Left lobe of liver (tissue), 1 donor: ENCODE measurements around a stretch of chr12.

DNA sequence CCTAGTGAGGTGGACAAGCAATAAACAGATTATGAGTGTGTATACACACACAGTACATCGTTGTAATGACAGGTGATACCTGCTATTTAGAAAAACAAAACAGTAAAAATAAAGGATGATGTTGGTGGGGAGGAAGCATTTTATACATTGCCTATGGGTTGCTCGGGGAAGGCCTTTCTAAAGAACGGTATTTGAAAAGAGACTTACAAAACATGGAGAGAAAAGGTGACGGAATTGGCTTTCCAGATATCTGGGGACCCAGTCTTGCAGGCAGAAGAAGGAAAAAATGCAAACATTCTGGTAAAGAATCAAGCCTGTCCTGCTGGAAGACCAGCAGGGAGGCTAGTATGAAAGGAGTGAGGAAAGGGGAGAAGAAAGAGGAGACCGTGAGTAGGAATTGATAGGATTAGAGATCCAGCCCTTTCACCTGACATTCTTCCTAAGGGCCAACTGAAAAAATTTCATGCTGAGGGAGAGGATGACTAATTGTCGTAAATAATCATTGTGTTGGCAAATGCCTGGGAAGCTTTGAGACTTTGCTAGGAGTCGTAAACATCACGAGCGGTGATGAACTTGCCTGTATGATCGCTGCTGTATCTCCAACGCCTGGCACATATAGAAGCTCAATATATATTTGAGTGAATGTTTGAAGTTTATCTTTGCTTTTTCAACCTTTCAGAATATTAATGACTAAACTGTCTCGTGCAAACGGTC lies 12.2 kb downstream of the BHLHE41 start:
- PRO-cap = no peak

DNA sequence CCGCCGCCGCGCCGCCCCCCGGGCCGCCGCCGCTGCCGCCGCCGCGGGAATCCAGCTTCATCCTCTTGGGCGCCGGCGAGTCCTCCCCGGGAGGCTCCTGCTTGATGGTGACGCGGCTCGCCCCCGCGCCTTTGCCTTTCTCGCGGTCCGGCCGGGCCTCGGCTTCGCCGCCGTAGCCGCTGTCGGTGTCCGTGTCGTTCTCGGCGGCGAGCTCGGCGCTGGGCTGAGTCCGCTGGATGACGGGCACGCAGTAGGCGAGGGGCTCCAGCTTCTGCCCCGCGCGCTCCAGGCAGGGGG lies 2.3 kb downstream of the BHLHE41 start:
- PRO-cap = no peak

DNA sequence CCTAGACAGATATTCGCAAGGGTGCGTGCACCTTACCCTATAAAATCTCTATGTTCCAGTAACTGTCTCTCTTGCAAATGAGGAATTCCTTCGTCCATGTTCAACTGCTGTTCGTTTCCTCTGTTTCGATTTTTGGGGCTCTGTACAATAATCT lies 278 bp downstream of the BHLHE41 start:
- PRO-cap = no peak

DNA sequence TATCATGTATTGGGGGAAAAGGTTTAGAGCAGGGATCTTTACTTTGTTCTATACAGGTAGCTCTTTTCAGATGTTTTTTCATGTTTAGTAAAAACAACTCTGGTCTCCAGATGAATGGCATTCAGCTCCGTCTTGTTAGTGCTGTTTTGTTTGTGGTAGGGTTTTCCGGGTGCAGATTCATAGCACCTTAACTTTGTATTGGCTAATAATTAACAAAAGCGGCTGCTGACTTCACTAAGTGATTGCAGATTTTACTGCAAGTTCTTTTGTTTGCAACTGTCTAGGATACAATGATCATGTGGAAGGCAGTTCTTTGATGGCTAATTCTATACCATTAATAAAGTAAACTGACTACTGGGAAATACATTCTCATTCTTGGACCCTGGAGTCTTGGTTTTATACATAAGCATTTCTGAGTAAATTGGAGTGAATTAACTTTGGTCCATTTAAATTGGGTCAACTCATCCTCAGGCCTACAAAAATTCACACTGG lies 32.2 kb upstream of the BHLHE41 start:
- PRO-cap = no peak

GRCh38 chr12:26158333-26158865 lies 33.6 kb upstream of the BHLHE41 start:
- PRO-cap = no peak

DNA sequence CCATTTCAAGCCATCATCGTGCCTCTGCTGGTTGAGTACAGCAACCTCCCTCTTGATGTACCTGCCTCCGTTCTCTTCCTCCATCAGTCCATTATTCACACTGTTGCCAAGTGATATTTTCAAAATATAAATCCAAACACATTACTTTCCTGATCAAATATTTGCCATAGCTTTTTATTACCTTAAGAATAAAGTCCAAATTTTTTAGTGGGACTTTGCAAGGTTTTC lies 18.7 kb upstream of the SSPN start:
- PRO-cap = no peak

DNA sequence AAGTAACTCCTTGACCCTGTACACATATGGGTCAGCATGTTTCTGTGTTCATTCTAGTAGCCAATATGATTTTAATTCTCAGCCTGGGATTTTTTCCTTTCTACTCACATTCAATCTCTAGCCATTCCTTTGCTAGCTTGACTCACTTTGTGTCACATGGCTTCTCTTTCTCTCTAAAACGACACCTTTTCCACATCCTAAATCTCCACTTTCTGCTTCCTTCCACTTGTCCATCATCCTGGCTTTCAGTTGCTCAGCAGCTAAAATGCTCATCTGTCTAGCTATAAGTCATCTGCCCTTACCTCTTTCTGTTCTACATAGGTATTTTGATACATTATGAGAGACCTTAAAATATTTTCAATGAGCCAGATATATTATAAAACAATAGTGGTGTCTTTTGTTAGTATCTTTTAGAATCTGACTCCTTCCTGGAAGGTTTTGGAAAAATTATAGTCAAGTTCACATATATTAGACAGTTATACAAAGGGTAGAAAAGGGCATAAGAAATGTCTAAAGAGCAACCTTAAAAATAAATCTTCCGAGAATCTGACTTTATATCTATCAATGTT lies 278.3 kb downstream of the SSPN start:
- PRO-cap = no peak

DNA sequence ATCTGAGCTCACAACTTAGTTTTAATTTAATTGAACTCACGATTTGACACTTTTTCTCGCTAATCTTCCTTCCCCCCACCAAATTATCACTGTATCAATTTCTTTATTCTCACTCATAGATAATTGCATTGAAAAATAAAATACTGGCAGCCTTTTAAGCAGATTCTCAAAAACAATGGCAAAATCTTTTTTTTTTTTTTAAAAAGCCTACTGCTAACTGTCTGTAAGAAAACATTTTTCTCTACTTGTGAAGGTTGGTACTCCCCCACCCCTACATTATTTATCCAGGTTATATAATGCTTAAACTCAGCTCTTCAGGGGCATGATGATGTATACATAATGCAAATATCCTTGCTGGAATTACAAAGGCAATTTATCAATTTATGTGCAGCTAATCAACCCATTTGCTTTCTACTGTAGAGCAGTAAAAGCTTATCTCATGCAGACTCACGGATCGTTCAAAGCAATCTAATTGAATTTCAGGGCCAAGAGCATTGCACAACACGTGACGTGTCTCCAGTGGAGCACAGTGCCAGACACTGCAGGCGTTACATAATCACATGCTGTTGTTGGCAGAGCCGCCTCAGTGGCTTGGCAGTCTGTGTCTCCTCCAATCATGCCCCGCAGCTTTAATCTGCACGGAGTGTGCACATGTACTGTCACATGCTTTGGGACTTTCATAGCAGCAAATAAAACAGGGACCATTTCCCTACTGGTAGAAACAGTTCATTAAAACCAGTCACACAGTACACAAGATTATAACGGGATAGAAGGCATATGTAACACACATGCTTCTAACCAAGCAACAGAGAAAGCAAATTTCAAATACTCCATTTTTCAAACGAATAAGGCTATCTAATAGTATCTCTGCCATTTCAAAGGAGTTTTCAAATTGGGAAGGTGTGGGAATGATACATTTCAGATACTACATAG lies 309.4 kb downstream of the ITPR2 start:
- PRO-cap = bidirectional peak, plus-strand start at position 718 of the sequence, minus-strand start at position 603 of the sequence

DNA sequence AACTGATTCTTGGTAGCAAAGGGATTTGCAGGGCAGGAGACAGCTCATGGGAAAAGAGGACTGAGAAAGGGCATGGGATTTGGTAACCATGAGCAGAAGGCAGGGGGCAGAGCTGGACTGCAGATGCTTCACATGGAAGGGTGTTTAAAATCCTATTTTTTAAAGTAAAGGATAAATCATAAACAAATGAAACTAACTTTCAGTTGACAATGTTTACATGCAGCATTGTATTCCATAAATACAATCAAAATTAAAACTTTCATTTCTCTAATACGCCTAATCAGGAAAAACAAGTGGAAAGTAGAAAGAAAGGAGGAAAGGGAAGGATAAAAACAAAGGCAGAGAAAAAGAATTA lies 203.0 kb downstream of the ITPR2 start:
- PRO-cap = no peak

DNA sequence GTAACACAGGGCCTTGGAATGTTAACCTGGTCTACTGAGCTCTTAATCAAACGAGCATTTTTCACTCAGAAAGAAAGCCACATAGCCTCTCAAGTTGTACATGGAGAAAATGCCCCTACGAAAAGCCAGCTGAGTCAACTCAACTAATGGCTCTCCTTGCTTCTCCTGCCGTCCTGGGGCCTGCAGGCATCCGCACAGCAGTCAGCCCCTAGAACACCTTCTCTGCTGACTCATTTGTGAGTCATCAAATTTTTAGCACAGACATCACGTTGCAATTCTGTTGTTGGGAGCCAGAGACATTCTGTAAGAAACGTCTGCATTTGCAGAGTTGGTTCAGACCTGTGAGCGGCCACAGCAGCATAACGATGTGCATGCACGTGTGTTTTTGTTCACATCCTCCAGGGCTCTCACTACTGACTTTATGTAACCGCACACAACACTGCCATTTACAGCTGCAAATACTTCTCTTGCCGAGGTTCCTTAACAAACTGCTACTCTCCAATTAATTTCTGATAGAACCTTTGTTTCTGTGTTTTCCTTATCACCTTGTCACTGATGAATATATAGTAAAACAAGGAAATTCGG lies 141.4 kb downstream of the ITPR2 start:
- PRO-cap = no peak

DNA sequence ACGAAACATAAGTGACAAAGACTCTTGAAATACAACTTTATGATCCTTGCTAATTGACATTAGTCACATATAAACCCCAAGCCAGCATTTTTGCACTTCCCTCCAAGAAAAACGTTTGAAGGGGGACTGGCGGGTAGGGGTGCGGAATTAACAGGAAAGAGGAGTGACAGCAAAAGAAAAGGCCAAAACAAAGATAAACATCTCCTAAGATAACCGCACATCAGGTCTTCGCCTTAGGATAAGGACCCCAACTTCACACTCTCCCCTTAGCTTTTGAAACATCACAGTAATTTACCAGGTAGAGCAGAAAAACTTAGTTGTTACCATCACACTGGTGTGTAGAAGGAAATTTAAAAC lies 664 bp downstream of the INTS13 start:
- PRO-cap = no peak

- PRO-cap = no peak
These were observed 550 bp downstream of the FGFR1OP2 start for GRCh38 chr12:26938826-26939214.

DNA sequence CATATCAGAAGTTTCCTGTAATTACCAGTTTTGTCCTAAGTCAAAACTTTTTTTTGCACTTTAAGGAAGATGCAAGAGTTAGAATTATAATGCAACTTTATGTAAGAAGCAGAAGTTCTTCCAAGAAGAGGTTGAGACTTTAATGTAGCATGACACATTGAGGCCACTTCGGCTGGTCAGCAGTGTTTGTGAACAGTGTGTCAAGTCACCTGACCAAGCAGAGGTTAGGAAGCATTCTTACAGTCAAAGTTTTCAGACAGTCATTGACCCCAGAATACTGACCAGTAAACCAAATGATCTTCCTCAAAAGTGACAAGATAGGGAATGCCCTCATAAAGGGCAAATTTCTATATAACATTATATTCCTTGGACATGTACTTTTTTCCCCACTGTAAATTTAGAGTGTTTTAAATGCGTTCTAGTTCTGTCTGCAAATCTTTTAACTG lies 15.2 kb downstream of the FGFR1OP2 start:
- PRO-cap = no peak

GRCh38 chr12:26967403-26967838 lies 29.2 kb downstream of the FGFR1OP2 start:
- PRO-cap = no peak

DNA sequence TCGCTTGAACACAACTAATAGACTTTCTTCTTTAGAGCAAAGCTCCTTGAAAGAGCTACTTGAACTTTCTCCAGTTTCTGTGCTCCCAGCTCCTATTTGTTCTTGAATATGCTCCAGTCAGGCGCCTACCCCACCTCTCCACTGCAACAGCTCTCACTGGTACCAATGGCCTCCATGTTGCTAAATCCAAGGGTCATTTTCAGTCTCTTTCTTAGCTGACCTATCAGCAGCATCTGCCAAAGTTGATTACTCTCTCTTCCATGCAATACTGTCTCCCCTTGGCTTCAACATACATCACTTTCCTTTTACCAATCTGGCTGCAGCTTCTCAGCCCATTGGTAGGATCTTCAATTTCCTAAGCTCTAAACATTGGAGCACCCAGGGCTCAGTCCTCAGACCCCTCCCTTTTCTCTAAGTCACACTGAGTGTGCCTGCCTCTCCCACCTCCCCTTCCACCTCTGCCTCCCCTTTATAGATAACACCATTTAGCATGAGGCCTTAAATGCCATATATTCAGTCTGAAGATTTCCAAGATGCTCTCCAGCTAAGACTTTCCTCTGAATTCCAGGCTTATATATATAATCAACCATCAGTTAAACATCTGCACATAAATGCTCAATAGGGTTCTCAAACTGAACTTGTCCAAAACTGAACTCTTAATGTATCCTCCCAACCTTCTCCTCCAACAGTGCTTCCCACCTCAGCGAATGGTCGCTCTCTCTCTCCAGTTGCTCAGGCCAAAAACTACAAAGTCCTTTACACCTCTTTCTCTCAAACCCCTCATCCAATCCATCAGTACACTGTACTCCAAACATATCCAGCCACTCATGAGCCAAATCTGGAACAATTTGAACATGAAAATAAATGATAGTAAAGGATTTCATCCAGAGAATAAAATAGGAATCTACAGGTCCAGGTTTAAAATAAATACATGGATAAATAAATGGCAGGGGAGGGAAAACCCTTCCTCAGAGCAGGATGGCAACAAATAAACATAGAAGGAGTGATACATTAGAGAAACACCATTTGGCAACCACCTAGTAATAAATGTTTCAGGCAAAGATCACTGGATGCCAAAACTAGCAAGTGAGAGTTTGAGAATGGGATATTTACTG lies 27.2 kb downstream of the TM7SF3 start:
- PRO-cap = no peak

- PRO-cap = no peak
These were observed 1.3 kb downstream of the TM7SF3 start for GRCh38 chr12:27012864-27013335.

DNA sequence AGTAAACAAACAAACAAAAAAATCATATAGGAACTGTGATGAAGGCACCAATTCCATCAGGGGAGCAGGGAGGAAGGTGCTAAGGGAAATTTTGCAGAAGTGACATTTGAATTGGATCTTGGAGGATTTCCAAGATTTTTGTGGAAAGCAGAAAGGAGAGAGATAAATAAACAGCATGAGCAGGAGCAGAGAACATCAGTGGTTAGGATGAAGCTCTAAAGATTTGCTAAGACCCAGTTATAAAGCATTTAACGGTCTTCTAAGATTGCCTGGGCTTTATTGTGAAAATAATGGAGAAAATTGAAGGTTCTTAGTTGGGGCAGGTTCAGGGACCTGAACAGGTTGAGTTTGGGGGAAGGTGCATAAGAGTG lies 65.0 kb upstream of the STK38L start:
- PRO-cap = no peak

DNA sequence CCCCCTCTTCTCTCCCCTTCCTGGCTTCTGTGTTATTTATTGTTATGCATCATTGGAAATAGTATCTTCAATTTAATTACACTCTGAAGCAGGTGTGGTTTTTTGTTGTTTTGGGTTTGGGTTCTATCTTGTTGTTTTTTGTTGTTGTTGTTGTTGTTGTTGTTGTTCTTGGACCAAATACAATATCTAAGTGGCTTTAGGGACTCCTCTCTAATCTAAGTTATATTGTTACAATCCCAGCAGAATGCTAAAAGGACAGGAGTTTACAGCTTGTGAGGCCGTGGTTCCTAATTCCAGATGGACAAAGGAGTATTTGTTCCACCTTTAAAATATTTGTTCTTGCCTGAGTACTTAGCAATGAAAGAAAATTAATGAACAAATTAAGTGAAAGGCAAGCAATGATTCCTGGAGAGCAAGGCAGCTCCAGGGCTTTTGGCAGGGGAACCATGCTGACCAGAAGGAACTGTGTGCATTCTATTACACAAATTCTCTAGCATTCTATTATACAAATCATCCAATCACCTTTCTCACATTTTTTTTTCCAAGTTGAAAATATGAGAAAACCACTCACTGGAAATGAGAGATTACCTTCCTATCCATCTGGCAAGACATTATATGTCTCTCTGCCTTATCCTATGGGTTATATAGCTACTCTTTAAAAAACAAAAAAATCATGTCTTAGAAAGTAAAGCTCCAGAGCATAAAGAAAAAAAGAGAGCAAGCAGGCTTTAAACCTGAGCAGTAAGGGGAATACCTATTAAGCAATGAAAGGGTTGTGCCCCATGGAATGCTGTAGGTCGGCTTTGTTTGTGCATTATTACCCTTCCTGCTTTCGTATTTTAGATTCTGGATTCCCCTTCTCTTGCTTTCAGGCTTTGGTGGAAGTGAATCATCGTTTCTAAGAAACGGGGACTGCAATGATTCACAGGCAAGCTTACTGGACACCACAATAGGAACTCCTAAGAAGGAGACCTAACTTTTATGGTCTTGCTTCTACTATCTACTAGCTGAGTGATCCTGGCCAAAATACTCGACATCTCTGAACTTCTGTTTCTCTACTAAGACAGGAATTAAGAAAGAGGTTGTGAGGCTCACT lies 1.7 kb upstream of the BMAL2 start:
- PRO-cap = no peak

DNA sequence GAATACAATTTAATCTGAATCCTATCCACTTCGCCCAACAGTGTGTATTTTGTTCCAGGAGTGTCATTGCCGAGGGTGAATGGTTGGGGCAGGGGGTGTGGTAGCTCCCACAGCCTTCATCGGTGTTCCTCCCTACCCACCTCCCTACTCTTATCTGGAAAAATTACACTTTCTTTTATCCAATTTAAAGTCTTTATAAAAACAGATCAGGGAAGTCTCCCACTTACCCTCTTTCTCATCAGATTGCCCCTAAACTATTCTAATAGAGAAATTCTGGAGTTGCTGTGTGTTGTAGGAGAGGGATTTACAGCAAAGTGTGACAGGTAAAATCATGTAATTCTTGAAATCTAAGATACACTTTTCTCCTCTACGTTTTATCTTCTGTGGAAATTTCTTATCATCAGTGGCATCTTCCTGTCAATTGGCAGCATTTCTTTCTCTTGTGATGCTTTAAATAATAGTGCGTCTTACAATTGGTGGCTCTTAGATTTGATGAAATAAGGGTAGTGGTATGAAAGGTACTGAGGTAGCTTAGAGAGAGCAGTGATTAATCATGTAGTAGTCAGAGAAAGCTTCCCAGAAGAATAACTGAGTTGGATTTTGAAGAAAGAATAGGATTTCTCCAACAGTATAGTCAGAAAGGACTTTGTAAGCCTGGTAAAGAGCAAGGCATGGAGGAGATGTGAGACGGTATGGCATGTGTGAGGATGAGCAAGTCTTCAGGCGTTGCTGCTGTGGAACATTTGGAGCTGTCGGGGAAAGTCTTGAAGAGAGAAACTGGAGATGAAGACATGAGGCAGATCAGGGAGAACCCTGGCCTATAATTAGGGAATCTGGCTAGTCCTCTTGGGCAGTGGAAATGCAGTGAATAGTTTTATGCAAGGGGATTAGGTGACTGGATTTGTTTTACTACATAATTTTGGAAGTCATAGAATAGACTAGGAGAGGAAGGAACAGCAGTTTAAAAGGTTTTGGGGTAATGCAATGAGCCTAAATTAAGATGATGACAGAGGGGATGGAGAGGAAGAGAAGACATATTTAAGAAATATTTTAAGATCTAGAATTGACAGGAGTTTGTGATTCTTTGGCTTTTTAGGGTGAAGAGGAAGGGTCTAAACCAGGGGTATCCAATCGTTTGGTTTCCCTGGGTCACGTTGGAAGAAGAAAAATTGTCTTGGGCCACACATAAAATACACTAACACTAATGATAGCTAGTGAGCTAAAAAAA lies 45.6 kb downstream of the BMAL2 start:
- PRO-cap = no peak

GRCh38 chr12:27511503-27512041 lies 12.4 kb upstream of the PPFIBP1 start:
- PRO-cap = no peak